Ishikawa (cell line): Measurements from ENCODE around the genes DTX3L and PDIA5.

- RRBS: 69% methylated on average over 29 of the region's 60 CpGs
These were observed 902 bp downstream of the CASR start for GRCh38 chr3:122184171-122184968.

DNA sequence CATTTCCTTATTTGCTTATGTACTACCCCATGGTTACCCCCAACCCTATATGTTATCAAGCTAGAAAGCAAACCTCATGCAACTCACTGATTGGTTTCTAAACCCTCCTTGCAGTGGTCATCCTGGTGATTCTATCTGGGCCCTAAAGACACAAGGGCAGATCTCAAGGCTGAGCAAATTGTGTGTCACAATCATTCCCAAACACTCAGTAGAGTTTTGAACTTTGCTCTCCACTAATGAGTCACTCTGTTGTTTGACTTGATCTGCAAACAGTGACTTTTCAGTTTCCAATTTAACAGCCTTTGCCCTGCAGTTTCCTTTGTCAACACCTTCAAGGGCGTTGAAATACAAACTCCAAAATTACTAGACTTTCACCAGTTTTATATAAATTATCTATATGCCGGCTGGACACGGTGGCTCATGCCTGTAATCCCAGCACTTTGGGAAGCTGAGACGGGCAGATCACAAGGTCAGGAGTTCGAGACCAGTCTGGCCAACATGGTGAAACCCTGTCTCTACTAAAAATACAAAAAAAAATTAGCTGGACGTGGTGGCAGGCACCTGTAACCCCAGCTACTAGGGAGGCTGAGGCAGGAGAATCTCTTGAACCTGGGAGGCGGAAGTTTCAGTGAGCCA lies 17.4 kb downstream of the MIX23 start:
- RRBS: no CpG with 5 or more reads among the region's 7 CpGs

GRCh38 chr3:122533808-122534747 lies 19.3 kb upstream of the KPNA1 start:
- RRBS: no CpG with 5 or more reads among the region's 8 CpGs

- RRBS: 87% methylated on average over 37 of the region's 56 CpGs
These were observed at the start of gene DTX3L for GRCh38 chr3:122564056-122565035. Gene DTX3L, plus strand, starts transcription at chr3:122564338.

- RRBS: no CpG with 5 or more reads among the region's 4 CpGs
These were observed 52.7 kb downstream of the HSPBAP1 start for GRCh38 chr3:122740900-122741376.

- RRBS: no CpG with 5 or more reads among the region's 5 CpGs
These were observed 5.4 kb downstream of the SLC49A4 start for GRCh38 chr3:122799924-122800916.

GRCh38 chr3:122978132-122978714 lies 49.3 kb downstream of the SEMA5B start:
- RRBS: no CpG with 5 or more reads among the region's 13 CpGs

DNA sequence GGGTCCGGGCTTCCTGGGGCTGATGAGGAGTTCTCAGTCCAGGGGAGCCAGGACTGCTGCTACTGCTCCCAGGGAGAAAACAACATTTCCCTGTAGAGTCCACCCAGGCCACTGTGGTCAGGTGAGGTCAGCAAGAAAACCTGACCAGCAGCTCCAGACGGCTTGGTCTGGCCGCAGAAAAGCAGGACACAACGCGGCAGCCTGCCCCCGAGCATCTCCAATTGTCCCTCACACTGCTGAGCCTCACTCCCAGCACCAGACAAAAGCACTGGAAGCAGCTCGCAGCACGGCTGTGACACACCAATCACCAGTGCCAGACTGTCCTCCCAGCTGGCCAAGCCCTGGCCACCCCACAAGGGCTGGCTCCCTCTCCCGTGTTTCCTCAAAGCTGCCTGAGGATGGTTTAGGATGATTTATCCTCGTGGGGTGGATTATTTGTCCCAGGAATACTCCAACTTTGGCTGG lies 34.5 kb downstream of the SEMA5B start:
- RRBS: no CpG with 5 or more reads among the region's 10 CpGs

DNA sequence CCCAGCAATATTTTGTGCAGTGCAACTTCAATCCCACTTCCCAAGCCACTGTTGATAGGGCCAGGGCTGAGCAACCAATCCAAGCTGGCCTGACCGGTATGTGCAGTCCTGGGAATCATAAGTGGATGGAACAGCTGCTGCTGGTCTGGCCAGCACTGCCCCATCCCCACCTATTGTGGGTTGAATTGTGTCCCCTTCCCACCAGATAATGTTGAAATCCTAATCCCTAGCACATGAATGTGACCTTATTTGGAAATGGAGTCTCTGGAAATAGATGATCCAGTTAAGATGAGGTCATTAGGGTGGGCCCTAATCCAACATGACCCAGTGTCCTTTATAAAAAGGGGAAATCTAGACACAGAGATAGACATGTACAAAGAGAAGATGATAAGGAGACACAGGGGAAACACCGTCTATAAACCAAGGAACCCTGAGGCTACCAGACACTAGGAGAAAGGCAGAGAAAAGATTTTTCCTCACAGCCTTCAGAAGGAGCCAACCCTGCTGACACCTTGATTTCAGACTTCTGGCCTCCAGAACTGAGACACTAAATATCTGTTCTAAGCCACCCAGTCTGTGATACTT lies 13.6 kb upstream of the PDIA5 start:
- RRBS: no CpG with 5 or more reads among the region's 2 CpGs

DNA sequence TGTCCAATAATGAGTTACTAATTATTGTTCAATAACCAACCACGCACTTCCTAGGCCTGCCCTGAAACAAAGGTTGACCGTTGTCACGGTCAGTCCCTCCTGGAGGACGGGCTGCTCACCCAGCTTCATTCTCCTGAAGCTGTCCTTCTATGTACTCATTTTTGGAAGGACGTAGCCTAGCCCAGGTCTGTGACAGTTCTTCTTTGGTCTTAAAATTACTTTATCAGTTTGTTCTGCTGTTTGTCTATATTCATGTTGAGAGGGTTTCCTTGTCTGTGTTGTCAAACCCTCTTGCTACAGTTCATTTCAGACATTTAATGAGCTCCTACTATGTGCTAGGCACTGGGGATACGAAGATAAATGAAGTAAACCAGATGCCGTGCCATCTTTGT lies 8.2 kb upstream of the PDIA5 start:
- RRBS: no CpG with 5 or more reads among the region's 7 CpGs

DNA sequence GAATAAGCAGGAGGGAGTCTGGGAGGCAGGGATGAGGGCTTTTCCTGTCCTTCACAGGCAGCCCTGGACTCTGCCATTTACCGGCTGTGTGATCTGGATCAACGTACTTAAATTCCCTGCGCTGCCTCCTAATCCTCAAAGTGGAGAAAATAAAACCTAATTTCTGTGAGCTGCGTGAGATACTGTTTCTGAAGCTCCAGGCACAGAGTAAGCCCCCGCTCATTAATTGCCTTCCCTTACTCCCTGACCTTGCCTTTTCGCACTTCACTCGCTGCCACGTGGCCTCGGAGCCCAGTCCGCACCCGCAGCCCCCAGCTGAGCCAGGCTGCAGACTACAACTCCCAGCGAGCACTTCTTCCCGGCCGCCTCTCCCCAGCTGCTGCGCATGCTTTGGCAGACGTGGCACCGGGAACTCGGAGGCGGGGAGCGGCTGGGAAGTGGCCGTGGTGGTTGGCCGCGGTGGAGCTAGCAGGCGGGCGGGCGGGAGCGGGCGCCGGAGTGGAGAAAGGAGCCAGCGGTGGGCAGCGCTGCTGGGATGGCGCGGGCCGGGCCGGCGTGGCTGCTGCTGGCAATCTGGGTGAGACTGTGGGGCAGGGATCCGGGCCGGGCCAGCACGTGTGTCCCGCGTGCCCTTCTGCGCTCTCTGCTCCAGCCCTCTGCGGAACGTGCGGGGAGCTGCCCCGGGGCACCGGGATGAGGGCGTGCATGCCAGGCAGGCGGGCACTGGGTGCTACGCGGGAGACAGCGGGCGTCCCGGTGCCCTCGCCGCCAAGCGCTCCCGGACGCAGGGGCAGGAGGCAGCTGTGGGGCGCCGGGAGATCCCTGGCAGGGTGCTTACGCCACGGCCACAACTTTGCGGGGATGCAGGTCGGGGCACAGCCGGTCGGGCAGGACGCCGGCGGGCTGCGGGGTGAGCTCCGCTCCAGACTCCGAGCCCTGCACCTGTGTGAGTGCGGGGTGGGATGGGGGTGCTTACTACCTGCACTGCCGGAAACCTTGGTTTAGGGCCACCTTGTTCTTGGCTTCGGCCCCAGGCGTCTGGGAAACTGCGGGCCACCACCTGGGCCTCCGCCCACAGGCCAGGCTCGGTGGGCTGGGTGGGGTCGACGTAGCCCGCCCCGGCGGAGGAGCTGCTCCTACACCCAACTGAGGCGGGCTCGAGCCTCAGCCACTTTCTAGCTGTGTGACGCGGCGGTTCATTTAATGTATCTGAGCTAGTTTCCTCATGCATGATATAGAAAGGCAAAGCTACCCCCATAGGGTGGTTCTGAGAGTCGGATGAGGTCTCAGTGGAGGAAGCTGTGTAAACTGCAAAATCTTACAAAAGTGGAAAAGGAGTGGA lies at the start of gene PDIA5:
TSS of gene PDIA5 (plus strand) at position 396 of the 1,342 bp plus-strand sequence.
- RRBS: 1% methylated on average over 56 of the region's 91 CpGs

- RRBS: no CpG with 5 or more reads among the region's 24 CpGs
These were observed 57.1 kb downstream of the PDIA5 start for GRCh38 chr3:123123758-123124496.

DNA sequence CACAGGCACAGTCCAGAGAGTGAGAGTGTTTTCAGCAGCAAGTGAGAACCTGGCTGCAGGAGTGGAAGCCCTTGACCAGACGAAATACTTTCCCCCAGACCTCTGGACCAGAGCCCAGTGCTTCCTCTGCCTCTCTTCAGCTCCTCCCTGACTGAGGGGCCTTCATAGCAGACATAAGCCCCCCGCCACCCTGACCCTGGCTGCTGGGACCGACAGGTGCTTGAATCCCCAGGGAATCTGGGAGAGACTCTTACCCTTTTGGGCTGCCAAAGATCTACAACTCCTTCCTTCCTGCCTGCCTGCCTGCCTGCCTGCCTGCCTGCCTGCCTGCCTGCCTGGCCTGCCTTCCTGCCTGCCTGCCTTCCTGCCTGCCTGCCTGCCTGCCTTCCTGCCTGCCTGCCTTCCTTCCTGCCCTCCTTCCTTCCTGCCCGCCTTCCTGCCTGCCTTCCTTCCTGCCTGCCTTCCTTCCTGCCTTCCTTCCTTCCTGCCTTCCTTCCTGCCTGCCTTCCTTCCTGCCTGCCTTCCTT lies 50.2 kb upstream of the SEC22A start:
- RRBS: no CpG with 5 or more reads among the region's 4 CpGs

GRCh38 chr3:123388130-123388510 lies 60.8 kb downstream of the ADCY5 start:
- RRBS: 94% methylated on average over 2 of the region's 8 CpGs

DNA sequence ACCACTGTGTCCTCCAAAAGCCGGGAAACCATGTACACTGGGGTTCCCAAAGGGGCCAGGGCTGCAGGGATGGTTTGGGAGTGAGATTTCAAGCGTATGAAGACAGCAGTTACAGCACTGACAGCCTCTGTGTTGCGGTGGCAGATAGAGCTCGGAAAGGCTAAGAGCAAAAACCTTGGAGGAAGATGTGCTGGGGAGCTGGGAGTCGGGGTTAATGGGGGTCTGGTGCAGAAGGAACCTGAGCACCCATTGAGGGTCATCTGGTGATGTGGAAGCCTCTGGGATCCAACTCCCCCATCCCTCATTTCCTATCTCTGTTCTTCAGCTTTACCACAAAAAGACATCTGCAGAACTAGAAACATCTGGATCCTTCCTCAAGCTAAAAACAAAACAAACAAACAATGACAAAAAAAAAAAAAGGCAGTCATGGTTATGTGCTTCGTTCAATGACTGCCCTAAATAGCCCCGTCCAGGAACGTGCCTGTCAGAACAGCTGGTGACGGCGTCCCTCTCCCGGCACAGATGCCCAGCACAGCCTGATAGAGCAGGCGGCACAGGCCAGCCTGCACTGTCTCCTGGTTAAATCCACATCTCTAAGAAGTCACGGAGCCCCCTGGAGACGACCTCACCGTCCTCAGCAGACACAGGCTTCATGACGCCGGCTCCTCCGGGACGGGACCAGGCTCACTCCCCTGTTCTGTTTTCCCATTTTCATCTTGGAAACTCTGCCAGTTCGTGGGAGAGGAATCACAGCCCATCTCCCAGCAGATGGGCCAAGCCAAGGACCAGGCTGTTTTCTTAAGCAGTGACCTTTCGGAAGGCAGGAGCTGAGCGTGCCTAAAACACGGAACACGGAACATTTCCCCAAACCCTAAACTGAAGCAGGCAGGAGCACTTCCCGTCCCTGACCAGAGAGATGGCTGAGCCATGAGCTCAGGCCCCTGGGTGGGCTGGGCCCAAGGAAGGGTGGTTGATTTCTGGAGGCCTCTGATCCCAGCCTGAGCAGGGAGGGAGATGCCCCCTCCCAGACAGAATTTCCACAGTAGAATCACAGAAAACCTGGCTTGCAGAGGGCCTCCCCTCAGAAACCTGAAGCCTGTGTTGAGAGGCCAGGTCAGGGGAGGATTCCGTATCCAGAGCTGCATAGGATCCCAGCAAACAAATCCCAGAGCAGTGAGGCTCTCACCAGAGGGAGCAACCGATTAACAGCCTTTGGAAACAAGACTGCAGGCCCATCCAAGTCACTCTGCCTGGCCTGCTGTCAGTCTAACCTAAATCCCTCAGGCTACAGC lies 36.0 kb downstream of the ADCY5 start:
- RRBS: no CpG with 5 or more reads among the region's 27 CpGs

- RRBS: no CpG with 5 or more reads among the region's 12 CpGs
These were observed 32.6 kb downstream of the ADCY5 start for GRCh38 chr3:123416043-123416962.

GRCh38 chr3:123422789-123423451 lies 26.0 kb downstream of the ADCY5 start:
- RRBS: 57% methylated on average over 3 of the region's 15 CpGs

DNA sequence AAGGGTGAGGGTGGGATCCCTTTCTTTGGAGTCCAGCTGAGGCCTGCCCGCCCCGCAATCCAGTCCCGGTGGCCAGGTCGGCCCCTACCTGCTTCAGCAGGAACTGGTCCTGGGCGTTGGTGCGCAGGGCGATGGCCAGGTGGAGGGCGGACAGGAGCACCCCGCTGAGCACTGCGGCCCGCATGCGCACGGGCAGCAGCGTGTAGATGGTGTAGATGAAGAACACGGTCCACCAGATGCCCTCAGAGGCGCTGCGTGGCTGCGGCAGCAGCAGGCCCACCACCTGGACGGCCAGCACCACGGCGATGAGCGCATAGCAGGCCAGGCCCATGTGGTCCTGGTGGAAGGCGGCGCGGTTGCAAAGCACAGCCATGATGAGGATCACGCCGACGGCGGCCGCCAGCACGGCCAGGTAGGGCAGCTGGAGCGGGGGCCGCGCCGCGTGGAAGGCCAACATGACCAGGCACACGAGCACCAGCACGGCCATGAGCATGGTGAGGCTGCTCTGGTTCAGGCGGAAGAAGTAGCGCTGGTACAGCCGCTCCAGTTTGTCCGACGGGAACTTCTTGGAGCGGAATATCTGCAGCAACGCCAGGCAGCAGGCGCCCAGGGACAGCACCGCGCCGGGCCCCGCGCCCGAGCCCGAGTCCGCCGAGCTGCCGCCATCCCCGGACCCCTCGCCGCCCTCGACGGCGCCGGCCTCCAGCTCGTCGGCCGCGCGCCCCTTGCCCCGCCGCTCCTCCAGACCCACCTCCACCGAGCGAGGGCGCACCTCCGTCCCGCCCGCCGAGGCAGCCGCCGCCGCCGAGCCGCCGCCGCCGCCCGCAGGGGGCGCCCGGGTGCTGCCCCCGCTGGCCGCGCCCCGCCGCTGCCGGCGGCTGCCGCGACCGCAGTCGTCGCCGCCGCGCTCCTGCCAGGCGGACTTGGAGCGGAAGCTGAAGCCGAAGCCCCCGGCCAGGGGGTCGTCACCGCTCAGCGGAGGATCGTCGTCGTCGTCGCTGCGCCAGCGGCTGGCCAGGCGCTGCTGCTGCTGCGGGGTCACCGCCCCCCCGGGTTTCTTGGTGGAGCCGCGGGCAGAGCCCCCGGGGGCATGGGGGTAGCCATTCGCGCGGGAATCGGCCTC lies 1.2 kb downstream of the ADCY5 start:
- RRBS: 16% methylated on average over 42 of the region's 128 CpGs

- RRBS: no CpG with 5 or more reads among the region's 12 CpGs
These were observed 33.6 kb upstream of the HACD2 start for GRCh38 chr3:123617985-123619287.

DNA sequence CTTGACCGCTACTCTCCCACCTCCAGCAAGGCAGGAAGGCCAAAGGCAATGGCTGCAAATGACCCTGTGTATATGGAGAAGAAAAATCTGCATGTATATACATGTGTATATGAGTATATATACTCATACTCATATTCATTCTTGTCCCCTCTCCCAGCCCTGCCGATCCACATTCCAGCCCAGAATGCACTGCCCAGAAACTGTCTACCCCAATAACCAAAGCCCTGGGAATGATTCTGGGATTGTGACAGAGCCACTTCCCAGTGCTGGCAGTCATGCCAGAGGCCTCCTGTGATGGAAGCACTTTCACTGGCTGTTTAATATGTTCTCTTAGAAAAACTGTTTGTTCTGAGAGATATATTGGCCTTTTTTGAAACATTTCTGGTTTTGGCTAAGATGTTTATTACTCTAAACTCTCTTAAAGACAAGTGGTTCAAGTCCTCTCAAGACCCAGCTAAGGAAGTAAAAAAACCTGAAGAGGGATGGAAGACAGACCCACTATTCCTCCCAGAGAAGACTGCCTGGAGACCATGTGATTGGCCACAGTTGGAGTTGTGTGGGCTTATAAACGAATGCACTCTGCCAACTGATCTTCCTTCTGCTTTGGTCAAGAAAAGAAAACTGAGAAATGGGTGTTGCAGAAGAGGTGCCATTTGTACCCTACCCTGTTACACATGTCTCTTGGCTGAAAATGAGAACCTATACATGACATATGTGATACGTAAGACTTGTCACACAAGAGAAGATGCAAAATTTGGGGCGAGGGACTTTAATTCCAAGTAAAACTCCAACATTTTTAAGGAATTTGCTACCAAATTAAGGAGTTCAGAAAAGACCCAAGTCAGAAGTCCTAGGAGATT lies 74.1 kb upstream of the HACD2 start:
- RRBS: no CpG with 5 or more reads among the region's 5 CpGs